Left cardiac atrium (tissue), 1 donor: ENCODE measurements around a stretch of chr9.

GRCh38 chr9:89501842-89502706 is 4.2 kb upstream of the SEMA4D start:
- PRO-cap = no peak

DNA sequence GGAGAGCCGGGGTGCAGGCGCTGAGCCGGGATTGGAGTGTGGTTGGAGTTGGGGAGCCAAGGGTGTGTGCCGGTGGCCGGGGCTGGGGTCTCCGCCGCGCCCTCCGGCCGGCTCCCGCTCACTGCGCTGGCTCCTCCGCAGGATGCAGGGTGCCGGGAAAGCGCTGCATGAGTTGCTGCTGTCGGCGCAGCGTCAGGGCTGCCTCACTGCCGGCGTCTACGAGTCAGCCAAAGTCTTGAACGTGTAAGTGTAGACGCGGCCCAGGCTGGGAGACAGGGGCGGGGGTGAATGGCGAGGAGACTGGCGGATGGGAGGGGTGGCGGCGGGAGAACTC is 446 bp downstream of the GADD45G start:
- PRO-cap = bidirectional peak, plus-strand start outside the sequence, minus-strand start at position 220 of the sequence

GRCh38 chr9:89668335-89668589 is 63.5 kb downstream of the GADD45G start:
- PRO-cap = no peak

DNA sequence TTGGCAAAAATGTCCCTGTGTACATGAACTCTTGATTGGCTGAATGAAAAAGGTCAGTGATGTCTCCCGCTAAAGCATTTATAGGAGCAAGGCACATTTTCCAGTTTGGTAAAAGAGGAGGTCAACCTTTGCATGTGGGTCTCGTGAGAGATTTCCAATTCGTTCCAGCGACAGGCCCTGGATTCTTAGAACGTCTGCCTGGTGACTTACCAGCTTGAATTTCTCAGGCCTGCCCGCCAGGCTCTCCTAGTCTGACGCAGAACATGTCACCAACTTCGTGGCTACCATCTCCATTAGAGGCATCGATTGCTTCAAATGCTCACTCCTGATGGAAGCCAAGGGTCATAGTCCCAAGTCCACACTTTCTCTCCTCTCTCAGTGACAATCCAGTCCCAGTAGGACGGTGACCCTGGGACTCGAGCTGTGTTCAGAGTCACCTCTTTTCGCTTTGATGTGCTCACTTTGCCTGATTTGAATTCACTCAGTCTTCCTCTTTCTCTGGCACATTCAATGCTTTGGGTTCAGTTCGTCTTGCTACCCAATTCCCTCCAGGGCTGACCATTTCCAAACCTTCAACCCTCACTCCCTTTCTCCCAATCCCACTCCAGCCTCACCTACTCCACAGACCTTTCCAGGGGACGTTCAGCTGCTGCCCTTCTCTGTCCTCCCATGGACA is 94.8 kb downstream of the GADD45G start:
- PRO-cap = no peak

DNA sequence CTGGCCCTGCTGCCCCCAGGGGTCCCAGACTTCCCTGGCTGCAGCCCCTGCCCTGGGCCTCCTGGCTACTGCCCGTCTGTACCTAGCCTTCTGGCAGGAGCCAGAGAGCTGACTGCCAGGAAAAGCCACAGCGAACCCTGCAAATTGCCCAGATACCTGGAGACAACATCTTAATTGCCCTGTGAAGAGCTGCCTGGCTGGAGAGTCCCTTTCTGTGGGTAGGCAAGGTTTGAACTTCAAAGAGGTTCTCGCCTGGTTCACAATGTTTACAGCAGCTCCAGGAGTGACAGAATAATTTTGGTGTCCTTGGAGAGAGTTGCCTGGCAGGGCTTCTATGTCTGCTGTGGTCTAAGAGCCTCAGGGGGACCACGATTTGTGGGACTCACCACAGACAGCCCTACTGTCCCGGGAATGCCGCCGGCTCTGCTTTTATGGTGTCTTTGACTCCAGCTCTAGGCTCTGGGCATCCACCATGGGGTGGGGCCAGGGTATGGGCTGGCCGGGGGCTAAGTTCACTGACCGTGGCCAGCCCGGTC is 139.2 kb downstream of the GADD45G start:
- PRO-cap = no peak

DNA sequence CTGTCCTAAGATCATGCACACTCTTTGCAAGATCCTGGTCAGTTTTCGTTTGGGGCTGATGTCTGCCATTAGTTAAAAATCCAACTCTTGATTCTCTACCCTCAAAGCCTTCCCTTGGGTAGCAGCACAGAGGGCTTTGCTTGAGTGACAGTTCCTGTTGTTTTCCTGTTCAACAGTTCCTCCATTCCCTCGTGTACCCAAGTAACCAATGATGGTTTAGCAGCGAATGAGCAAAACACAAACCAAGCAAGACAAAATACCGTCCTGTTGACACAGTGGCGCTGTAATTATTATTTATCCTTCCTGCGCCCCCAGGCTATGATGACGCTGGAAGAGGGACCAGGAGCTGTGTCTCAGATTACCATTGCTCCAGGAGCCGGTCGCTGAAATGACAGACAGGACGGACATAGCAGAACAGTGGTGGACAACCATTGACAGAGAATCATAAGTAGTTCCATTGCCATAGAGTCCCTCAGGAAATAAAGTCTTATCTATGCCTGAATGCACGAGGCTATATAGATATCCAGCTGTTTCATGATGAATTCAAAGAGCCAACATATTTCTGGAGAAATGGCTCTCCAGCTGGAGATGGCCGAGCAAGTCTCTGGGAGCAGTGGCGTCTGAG is 154.8 kb downstream of the GADD45G start:
- PRO-cap = no peak

- PRO-cap = no peak
Measured at GRCh38 chr9:89941994-89942309, 337.1 kb downstream of the GADD45G start.

DNA sequence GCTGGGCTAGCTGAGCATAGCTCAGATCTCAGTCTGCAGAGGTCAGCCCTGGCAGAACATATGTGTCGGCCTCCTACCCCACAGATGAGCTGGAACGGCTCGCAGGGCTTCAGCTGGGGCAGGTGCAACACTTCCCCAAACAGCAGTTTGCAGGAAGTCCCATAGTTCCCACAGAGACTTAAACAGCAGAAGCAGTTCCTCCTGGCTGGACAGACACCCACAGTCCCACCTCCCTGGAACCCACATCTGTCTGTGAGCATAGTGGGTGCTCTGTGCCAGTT is 404.6 kb downstream of the GADD45G start:
- PRO-cap = no peak

DNA sequence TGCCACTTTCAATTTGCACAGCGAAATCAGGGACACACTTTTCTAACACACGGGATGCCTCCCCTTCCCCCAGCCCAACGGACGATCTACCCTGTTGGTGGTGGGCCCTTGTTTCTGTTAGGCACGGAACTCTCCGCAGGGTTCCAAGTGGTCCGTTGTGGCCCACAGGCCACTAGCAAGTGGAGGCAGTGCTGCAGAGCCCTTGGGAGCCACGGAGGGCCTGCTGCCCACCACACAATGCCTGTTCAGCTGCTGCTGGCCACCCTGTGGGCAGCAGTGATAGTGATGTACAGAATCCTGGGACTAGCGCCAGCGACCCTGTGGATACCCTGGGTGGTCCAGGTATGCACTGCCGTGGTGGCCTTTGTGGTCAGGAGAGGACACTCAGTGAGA is 58.9 kb downstream of the DIRAS2 start:
- PRO-cap = no peak

DNA sequence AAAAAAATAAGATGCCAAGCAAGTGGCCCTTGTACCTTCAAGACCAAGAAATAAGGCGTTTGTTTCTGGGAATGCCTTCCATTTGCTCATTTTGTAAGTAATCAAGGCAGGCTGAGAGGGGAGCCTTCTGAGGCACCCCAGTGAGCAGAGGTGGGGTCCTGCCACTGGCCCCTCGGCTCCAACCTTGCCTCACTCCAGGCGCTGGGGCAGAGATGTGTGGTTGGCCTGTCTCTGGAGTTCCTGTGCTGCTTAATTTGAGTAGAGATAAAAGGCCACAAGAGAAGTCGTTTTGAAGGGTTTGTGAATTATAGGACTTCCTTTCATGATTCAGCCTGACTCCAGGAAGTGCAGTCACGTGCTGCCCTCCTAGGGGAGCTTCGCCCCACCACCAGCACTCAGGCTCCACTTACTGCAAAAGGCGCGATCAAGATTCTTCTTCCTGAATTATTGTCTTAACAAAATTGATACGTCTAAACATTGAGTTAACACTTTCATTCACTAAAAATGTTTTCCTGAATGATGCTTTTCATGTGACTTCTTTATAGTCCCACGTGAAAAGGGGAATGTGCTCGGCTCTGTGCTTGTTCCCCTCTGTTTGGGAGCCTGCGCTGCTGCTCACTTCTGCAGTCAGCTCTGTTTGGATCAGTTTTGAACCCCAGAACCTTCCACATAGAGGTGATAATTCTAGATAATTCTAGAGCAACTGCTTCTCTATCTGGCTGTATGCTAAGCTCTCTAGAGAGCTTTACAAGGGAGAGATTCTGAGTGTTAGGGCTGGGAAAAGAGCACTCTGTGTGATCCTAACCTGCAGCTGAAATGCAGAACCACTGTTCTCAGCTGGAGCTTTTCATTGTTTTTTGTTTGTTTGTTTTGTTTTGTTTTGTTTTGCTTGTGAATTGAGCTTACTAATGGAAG is 13.8 kb downstream of the SYK start:
- PRO-cap = no peak

DNA sequence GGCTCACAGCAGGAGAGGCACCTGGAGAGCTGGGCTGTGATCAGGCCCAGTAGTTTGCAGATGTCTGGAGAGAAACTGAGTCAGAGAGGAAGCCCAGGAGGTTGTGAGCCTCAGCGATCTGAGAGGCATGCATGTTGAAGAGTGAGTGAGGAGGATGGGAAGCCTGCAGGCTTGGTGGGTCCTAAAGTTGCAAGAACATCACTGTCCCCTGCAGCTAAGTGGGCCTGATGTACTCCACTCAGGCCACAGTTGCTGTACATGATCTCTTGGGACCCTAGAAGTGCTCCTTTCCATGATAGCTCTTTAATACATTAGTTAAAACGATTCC is 52.6 kb downstream of the SYK start:
- PRO-cap = no peak

GRCh38 chr9:91042822-91044031 is 241.6 kb downstream of the SYK start:
- PRO-cap = no peak

- PRO-cap = no peak
Measured at GRCh38 chr9:91164552-91165278, 197.0 kb downstream of the AUH start.

DNA sequence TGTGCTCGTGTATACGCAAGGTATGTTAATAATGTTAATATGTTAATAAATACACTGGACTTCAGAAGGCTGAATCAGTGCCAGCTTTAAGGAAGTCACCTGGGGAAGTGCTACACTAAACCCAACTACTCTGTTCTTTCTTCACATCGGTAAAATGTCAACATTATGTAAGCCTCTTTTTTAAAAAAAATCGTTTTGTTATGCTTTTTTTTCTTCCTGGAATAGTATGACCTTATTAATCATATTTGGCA is 76.0 kb downstream of the AUH start:
- PRO-cap = no peak

GRCh38 chr9:91298419-91298913 is 63.3 kb downstream of the AUH start:
- PRO-cap = no peak

DNA sequence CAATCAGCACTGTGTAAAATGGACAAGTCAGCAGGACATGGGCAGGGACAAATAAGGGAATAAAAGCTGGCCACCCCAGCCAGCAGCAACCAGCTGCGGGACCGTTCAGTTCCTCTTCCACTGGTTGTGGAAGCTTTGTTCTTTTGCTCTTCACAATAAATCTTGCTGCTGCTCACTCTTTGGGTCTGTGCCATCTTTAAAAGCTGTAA is 93.9 kb upstream of the NFIL3 start:
- PRO-cap = no peak

- PRO-cap = no peak
Measured at GRCh38 chr9:91847688-91848245, 102.3 kb downstream of the ROR2 start.

DNA sequence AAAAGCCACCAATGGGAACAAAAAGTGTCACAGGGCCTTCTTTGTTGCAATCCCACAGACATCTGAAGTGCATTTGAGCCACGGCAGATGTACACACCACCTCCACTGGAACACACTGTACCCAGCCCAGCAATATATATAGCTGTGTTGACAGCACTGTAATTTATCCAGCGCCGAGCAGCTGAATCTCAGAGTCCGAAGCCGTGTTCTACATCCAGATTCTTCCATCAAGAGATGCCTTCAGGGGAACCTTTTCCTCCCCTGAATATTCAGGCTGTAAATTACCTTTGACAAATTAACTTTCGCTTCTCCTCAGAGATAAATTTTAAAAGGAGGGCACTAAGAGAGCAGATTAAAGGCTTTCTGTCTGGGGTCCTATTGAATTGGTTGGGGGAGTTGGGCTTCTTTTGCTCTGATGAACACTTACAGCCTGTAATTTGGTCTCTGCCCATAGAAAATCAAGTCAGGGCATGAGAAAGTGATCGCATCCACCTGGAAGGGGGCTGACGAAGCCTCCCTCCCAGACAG is 76.4 kb downstream of the ROR2 start:
- PRO-cap = unidirectional peak, plus-strand start at position 166 of the sequence

DNA sequence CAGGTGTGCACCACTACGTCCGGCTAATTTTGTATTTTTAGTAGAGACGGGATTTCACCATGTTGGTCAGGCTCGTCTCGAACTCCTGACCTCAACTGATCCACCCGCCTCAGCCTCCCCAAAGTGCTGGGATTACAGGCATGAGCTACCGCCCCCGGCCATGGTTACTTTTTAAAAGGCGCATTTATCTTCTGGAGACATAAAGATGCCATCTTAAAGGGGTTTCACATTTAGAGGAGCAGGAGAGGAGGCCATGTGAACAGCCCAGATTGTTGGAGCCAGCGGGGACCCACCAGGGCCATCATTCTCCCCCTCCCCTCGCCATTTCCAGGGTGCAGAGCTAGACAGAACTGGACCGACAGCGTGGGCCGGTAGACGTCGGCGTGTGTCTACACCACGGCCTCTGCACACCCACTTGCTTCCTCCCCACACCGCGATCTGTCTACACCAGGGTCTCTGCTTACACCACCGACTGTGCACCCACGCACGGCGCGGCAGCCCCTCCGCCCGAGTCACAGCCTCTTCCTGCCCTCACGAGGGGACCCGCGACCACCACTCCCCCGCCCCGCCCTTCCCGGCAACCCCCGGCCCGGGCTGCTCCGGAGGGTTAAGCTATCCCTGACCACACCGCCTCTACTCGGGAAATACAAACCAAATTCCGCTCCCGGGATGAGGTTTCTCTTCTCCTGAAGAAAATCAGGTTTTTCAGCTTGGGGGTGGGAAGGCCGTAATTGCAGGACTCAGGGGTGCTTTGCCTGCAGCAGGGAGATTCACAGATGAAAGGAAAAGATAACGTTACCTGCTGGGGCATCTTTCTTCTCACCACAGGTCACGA is 63.8 kb downstream of the ROR2 start:
- PRO-cap = no peak

GRCh38 chr9:91898364-91899425 is 51.3 kb downstream of the ROR2 start:
- PRO-cap = no peak